ENCODE results near the genes GOLGA6L24 and GOLGA8J.

DNA sequence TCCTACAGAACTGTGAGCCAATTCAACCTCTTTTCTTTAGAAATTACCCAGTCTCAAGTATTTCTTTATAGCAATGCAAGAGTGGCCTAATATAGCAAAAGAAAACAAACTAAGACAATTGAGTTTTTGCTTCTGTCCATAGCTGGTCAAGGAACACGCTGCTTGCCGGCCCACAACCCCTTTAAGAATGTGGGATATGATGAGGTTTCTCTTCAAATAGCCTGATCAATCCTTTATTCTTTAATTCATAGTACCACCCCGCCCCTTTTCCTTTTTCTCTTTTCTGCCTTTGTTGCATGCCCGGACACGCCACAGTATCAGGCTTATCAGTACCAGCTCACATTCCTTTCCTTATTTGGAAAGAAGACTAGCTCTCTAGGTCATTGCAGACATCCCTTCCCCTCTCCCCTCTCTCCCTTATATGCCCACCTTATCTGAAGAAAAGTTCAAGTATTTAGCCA is 404.6 kb downstream of the OCA2 start:
- PRO-cap = no peak
- RAMPAGE, long total RNA = no peak

DNA sequence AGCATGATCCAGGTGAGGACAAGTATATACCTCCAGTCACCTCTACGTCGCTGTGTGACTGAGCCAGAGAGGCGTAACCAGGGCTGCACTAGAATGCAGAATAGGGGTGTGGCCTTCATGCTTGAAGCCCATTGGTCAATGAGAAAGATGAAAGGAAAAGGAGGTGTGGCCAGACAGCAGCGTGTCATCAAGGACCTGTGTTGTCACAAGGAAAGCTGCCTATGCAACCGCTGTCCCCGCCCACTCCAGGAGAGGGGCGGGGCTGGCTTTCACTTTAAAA is at the start of gene GOLGA6L24:
Gene GOLGA6L24 (minus strand): TSS at position 60 of the 280 bp plus-strand sequence.
- PRO-cap = no peak
- RAMPAGE, long total RNA = no peak

DNA sequence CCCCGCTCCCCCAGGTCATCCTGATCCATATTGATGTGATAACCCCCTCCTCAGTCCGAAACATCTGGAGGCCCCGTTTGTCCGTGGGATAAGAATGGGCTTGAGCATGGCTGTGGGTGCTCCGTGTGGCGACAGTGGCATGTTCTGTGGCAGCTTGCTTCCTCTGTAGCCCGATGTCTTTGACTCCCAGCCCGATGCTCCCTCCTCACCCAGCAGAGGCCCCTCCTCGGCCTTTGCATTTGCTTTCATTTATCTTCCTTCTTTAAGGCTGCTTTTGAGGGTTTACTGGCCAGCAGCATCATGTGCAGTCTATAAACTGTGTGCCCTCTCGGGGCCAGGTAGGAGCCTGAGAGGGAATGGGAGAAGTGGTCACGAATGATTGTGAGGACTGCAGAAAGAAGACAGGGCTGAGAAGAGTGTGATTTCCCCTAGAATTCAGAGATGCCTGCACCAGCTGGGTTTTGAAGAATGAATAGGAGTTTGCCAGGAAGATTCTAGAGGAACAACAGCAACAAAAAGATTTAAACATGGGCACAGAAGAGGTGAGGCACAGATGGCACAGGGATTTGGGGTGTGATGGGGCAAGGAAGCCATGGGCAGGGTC is 34.1 kb downstream of the APBA2 start:
- PRO-cap = no peak
- RAMPAGE, long total RNA = no peak

- PRO-cap = no peak
- RAMPAGE, long total RNA = no peak
Measured at GRCh38 chr15:29103742-29104323, 165.8 kb downstream of the NSMCE3 start.

GRCh38 chr15:29400719-29401206 is 131.1 kb upstream of the NSMCE3 start:
- PRO-cap = no peak
- RAMPAGE, long total RNA = no peak

GRCh38 chr15:29470706-29471333 is 100.0 kb downstream of the ENTREP2 start:
- PRO-cap = no peak
- RAMPAGE, long total RNA = no peak

GRCh38 chr15:29676624-29677169 is 105.9 kb upstream of the ENTREP2 start:
- PRO-cap = no peak
- RAMPAGE, long total RNA = no peak

DNA sequence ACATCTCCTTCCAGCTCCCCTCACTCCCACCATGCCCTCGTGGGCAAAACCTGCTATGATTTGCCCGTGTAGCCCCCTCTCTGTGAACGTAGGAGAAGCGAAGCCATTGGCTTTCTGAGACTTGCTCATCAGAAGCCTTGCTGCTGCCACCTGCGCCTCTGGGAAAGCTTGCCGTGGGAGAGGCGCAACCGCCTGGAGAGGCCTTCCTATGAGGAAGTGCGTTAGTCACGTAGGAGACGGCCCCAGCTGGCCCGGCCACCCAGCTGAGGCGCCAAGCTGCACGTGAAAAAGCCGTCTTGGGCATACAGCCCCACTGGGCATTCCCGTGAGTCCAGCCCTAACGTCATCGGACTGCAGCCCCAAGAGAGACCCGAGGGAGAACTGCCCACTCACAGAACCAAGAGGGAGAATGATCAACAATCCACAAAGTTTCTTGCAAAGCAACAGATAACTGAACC is 49.1 kb upstream of the TJP1 start:
- PRO-cap = bidirectional peak, plus-strand start at position 394 of the sequence, minus-strand start at position 170 of the sequence
- RAMPAGE, long total RNA = no peak

- PRO-cap = no peak
- RAMPAGE, long total RNA = no peak
Measured at GRCh38 chr15:29885225-29885685, 63.0 kb upstream of the TJP1 start.

GRCh38 chr15:30082512-30083069 is at the start of gene GOLGA8J:
TSS of gene GOLGA8J (plus strand) at chr15:30082955.
- PRO-cap = no peak
- RAMPAGE, long total RNA = no peak

GRCh38 chr15:30551752-30552010 is 169 bp upstream of the GOLGA8Q start:
- PRO-cap = no peak
- RAMPAGE, long total RNA = no peak

GRCh38 chr15:30961797-30962867 is 29.3 kb downstream of the MTMR10 start:
- PRO-cap = no peak
- RAMPAGE, long total RNA = no peak

- PRO-cap = no peak
- RAMPAGE, long total RNA = no peak
Measured at GRCh38 chr15:30999767-31000347, 8.4 kb upstream of the MTMR10 start.

- PRO-cap = no peak
- RAMPAGE, long total RNA = no peak
Measured at GRCh38 chr15:31203834-31204260, 102.3 kb upstream of the TRPM1 start.

DNA sequence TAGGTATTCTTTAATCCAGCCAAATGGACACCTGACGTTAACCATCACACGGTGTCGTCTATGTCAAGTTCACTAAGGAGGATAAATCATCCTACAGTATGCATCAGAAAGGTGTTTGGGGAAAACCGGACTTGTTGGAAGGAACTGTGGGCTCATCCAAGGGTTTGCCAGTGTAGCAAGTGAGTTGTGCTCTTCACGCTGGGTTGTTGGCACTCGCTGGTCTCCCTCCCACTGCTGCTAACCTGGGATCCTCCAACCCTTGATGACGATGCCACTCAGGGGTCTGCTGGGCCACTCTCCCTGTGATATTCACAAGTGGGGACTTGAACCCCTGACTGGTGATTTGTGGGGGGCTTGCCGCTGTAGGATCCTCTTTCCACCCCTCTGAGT is 102.7 kb upstream of the TRPM1 start:
- PRO-cap = no peak
- RAMPAGE, long total RNA = no peak

DNA sequence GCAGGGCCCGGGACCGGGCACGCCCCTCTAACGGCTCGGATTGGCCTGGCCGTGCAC is 259 bp upstream of the KLF13 start:
- PRO-cap = no peak
- RAMPAGE, long total RNA = no peak

GRCh38 chr15:31346511-31347703 is 20.3 kb downstream of the KLF13 start:
- PRO-cap = no peak
- RAMPAGE, long total RNA = no peak

GRCh38 chr15:31352765-31353889 is 26.5 kb downstream of the KLF13 start:
- PRO-cap = no peak
- RAMPAGE, long total RNA = no peak

GRCh38 chr15:31375171-31375329 is 48.4 kb downstream of the KLF13 start:
- PRO-cap = no peak
- RAMPAGE, long total RNA = no peak

- PRO-cap = no peak
- RAMPAGE, long total RNA = no peak
Measured at GRCh38 chr15:31376402-31377540, 50.1 kb downstream of the KLF13 start.

Measured in urinary bladder (tissue), 3 donors.